Epithelial cell of esophagus (primary cell): ENCODE results near the gene CACNA1I.

GRCh38 chr22:39469658-39470307 lies 13.0 kb downstream of the MGAT3 start:
- RRBS: no CpG with 5 or more reads among the region's 23 CpGs

DNA sequence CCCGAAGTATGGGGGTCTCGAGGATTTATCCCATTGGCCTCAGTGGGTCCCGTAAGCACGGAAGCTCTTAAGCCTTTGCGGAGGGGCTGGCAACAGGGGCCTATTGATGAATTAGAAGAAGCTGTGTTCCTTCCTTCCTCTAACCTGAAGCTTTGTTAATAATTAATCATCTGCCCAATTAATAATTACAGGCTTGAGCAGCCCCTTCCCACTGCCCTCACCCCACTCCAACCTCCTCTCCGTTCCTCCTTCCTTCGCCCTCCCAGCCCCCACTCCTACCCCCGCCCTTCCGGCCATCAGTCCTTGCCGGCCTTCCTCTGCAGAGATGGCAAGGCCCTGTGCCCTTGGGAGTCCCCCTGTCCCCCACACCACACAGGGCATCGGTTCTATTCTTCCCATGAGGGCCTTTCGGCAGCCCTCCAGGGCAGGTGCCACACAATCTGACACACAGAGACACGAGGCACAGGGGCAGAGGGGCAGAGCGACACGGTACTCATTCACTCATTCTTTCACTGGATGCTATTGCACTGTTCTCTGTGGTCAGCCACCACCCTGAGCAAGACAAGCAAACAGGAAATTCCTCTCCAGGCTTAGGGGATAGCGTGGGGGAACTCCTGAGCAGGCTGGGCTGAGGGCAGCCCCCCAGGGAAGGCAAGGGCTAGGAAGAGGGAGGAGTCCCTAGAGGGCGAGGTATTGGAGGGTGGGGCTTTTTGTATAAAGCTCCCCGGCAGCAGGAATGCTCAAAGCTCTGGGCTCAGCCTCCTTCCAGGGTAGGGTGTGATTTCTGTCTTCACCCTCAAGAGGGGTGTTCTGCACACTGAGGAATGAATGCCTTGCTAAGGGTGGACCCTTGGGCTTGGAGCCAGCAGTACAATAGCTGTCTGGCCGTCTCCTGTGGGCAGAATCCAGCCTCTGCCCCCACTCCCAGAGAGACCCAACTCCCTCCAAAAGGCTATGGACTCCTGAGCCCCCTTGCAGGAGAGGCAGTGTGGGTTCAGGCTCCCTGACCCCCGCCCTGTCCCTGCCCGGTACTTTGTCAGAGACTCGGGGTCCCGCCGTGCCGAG lies 14.8 kb downstream of the MGAT3 start:
- RRBS: no CpG with 5 or more reads among the region's 25 CpGs

- RRBS: no CpG with 5 or more reads among the region's 2 CpGs
Observed at GRCh38 chr22:39473449-39473665, 16.5 kb downstream of the MGAT3 start.

DNA sequence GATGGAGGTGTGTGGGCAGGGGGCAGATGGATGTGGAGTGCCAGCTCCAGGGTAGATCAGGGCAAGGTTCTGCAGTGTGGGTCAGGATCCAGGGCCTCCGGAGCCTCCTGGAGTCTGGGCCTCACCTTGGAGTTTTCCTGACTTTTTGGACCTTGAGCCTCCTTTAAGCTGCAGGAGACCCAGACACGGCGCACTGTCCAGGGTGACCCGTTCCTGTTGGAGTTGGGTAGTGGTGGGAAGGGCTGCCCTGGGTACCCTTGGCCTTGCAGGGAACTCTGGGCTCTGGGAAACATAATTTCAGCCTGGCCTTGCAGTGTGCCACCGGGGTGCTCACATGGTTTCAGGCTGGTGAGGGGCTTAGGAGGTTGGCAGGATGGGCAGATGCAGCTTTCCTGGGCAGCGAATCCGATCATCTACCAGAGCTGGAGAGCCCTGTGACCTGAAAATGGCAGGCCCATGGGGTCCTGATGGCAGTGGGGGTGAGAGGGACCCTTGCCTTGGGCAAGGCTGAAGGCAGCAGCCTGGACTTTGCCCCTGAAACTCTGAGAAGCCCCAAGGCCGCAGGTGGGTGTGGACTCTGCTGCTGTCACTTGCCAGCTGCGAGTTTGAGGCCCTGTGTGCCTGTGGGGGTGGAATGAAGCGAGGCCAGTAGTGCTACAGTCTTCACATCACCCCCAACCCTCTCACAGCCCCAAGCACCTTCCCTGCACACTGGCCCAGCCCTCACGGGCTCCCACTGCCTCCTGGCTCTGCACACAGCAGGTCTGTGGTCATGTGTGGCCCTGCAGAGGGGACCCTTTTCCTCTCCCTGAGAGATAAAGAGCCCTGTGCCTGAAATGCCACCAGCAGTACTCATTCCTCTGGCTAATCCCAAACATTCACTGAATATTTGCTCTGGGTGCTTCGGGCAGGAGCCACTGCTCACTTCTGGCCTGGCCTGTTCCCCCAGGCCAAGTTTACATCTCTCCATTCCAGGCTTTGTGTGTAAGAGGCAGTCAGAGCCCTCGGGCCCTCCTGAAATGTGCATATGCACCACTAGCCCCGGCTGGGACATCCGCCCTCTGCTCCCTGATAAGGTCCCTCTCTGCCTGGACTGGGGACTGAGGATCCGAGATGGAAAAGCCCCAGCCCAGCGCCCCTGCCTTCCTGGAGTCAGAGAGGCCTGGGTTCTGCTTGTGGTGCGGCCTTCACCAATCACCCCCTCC lies 17.4 kb downstream of the MGAT3 start:
- RRBS: no CpG with 5 or more reads among the region's 18 CpGs

DNA sequence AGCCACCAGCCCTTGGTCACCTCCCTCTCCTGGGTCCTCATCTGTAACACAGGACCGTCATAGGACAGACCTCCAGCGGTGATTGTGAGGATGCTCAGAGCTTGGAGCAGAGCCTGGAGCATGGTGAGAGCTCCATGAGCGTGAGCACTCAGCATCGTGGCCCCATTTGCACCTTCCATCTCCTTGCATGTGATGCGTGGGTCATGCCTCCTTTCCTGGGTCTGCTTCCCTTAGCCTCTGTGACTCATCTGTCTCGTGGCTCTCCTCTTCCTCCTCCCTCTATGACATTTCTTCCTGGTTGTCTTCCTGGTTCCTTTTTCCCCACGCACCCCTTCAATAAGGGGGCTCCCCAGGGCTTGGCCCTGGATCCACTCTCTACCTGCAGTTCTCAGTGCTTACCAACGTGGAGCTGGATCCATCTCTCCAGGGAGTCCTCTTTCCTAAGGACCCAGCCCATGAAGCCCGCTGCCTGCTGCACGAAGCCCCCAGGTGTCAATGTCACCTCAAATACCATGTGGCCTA lies 7.3 kb upstream of the MIEF1 start:
- RRBS: no CpG with 5 or more reads among the region's 10 CpGs

GRCh38 chr22:39527015-39527479 lies 5.5 kb downstream of the RPS19BP1 start:
- RRBS: no CpG with 5 or more reads among the region's 5 CpGs

GRCh38 chr22:39534350-39535322 lies 2.1 kb upstream of the RPS19BP1 start:
- RRBS: 2% methylated on average over 26 of the region's 46 CpGs

- RRBS: no CpG with 5 or more reads among the region's 11 CpGs
Observed at GRCh38 chr22:39570447-39570886, at the start of gene CACNA1I. Gene CACNA1I (plus strand): TSS chr22:39570753.

GRCh38 chr22:39634335-39635135 lies 64.0 kb downstream of the CACNA1I start:
- RRBS: no CpG with 5 or more reads among the region's 12 CpGs

GRCh38 chr22:39727405-39727882 lies 156.9 kb downstream of the CACNA1I start:
- RRBS: no CpG with 5 or more reads among the region's 16 CpGs

- RRBS: no CpG with 5 or more reads among the region's 4 CpGs
Observed at GRCh38 chr22:39773829-39774472, 119.6 kb downstream of the ENTHD1 start.

DNA sequence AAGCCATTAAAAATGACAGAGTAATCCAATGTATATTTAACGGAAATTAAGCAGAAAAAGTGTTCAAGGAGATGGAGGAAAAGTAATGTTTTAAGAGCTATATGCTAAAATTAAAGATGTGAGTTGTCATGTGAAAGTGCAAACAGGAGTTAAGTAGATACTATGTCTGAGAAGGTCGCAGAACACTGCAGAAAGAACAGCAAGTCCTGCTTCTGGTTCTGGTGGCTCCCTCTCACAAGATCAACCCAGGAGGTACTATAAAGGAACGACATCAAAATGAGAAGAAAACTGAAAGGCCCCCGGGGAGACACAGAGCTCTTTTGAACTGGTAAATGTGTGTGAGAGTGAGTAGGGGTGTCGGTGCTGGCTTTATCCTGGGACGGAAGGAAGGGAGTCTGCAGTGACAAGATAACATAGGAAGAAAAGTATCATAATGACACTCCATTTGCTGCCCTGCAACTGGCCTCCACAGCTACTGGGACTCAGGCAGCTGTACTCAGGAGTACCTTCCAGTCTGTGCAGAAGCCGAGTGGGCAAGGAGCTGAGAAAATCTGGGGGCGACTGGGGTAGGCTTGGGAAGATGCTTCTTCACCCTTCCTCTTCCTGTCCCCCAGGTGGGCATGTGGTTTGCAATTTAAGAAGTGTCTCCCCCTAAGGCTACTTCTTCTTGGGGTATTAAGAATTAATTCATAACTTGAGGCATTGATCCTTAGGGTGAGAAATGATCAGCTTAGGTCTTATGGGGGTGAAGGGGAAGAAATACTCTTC lies 60.9 kb downstream of the ENTHD1 start:
- RRBS: no CpG with 5 or more reads among the region's 8 CpGs

DNA sequence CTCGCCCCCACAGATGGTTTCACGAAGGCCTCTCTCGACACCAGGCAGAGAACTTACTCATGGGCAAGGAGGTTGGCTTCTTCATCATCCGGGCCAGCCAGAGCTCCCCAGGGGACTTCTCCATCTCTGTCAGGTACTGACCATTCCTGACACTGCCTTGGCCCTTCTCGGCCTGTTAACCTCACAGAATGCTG lies 258 bp upstream of the TMA7B start:
- RRBS: no CpG with 5 or more reads among the region's 5 CpGs

- RRBS: 21% methylated on average over 2 of the region's 10 CpGs
Observed at GRCh38 chr22:39995837-39996144, 1.0 kb downstream of the FAM83F start.

DNA sequence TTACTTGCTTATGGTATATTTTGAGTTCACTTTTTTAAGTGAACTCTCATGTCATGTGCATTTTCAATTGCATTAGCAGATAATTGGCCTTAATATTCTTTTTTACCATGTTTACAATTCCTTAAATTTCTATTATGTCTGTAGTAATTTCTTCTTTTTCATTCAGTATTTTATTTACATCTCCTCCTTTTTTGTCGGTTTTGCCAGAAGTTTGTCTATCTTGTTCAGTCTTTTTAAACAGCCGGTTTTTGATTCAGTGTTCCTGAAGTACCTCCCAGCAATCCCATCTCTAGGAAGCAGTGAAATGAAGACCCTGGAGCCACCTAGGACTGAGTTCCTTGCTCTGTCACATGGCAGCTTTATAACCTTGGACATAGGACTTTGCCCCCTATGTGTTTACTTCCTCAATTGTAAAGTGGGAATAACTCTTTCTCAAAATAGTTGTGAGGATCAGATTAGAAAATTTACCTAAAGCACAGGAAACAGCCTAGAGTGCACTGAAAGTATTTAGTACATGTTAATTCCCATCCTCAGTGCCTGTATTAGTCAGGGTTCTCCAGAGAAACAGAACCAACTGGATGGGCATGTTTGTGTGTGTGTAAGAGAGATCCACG lies 19.8 kb downstream of the FAM83F start:
- RRBS: no CpG with 5 or more reads among the region's 3 CpGs

DNA sequence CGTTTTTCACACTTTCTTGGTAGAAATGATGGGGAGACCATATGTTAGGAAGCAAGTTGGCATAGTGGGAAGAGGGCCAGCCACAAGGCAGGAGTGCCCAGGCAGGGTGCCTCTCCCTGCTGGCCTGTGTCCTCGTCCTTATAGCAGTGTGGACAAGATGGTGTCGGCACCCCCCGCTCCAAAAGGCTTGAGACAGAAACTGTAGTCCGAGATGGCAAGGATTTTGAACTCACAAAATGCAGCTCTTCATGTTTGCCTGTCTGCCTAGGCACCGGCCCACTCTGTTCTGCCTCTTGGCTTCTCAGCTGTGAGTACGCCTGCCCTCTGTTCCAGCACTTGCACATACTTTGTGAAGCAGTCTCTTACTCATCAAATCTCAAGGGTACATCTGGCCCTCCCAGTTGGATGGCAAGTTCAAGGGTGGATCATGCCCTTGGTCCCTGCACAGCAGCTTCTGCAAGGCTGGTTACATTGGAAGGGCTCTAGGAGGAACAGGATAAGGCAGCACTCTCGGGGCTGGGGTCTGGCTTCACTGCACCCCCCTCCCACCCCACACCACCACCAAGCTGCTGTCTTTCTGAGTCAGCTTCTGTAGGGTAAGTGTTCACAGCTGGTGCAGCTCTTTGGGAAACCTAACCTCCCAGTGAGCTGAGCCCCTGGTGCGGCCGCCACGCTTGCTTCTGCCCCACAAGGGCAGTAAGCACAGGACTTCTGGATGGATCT lies 37.0 kb downstream of the FAM83F start:
- RRBS: no CpG with 5 or more reads among the region's 11 CpGs

- RRBS: no CpG with 5 or more reads among the region's 6 CpGs
Observed at GRCh38 chr22:40204118-40204923, 26.6 kb downstream of the TNRC6B start.

- RRBS: no CpG with 5 or more reads among the region's 7 CpGs
Observed at GRCh38 chr22:40224702-40225372, 47.1 kb downstream of the TNRC6B start.

DNA sequence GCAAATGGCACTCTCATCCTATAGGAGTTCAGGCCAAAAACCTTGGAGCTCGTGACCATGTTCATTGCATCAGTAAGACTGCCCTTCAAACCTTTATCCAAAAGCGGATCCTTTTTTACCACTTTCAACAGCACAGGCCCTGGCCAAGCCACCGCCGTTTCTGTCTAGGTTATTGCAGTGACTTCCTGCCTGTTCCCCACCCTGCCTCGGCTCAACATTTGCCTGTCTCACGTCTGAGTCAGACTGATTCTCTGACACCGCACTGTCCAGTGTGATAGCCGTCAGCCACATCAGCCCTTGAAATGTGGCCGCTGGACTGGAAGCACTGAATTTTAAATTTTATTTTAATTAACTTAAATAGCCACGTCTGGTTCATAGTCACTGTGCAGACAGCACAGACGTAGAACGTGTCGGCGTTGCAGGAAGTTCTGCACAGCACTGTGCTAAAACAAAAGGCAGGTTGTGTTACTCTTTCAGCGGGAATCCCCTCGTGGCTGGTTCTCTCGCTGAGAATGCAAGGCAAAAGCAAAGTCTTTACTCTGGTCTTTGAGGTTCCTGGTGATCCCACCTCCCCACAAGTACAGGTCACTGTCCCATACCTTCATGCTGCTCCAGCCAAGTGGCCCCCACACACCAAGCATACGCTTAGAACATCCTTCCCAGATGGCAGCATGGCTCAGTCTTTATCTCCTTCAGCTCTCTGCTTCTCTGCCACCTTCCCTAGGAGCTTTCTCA lies 56.2 kb upstream of the ADSL start:
- RRBS: no CpG with 5 or more reads among the region's 18 CpGs

- RRBS: no CpG with 5 or more reads among the region's 15 CpGs
Observed at GRCh38 chr22:40323409-40324446, 22.6 kb upstream of the ADSL start.